ENCODE results near the gene FOXA2.

DNA sequence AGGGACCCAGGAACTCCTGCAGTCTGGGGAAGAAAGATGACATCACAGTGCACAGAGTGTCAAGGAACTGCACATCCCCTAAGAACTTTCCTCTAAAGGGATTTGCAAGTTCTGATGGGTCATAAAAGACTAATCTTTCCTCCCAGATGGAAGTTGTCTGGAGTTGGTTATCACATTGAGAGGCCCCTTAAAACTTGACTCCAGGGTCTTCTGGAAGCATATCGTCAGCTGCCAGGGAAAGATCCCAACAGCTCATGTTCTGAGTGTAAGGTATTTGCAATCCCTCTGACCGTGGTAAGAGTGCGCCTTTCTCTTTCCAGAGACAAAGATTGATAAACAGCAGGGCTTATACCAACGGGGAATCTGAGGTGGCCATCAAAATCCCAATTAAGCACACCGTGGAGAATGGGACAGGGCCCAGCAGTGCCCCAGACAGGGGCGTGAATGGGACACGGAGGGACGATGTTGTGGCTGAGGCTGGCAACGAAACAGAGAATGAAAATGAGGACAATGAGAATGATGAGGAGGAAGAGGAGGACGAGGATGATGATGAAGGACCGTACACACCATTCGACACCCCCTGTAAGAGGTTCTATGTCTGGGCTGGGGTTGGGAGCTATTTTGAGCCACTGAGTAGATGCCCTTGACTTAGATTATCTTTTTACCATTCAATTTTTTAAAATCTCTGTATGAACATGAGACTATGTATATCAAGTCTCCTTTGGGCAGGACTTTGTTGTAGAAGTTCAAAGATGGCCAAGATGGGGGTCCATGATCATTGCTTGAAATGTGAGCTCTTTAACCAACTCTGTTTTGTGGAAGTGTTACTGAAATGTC, 73.1 kb upstream of the RIN2 start:
- PRO-cap: no peak
- RAMPAGE, long total RNA, 3 experiments: no peak in any of the 3 experiments

DNA sequence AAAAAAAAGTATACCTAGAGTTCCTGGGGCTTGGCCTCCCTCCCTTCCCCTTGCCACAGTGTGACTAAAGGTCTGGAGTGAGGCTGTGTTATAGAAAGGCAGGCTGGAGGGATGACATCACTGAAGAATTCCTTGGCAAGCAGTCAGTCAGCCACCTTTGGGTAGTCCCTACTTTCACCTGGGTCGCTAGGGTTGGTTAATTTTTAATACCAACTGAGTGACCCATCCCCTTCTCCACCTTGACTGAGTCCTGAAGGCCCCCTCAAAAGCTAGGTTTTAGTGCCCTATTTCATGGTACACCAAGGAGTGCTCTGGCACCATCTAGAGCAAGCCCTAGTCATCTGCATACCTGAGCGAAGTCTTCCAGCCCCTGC, 44.4 kb downstream of the RIN2 start:
- PRO-cap: no peak
- RAMPAGE, long total RNA, 3 experiments: no peak in any of the 3 experiments

- PRO-cap: no peak
- RAMPAGE, long total RNA, 3 experiments: no peak in any of the 3 experiments
Measured at GRCh38 chr20:19887883-19888770, 129.0 kb upstream of the NAA20 start.

GRCh38 chr20:19964500-19964964, 52.6 kb upstream of the NAA20 start:
- PRO-cap: bidirectional peak, plus-strand start at chr20:19964779, minus-strand start at chr20:19964667
- RAMPAGE, long total RNA, 3 experiments: no peak in any of the 3 experiments

DNA sequence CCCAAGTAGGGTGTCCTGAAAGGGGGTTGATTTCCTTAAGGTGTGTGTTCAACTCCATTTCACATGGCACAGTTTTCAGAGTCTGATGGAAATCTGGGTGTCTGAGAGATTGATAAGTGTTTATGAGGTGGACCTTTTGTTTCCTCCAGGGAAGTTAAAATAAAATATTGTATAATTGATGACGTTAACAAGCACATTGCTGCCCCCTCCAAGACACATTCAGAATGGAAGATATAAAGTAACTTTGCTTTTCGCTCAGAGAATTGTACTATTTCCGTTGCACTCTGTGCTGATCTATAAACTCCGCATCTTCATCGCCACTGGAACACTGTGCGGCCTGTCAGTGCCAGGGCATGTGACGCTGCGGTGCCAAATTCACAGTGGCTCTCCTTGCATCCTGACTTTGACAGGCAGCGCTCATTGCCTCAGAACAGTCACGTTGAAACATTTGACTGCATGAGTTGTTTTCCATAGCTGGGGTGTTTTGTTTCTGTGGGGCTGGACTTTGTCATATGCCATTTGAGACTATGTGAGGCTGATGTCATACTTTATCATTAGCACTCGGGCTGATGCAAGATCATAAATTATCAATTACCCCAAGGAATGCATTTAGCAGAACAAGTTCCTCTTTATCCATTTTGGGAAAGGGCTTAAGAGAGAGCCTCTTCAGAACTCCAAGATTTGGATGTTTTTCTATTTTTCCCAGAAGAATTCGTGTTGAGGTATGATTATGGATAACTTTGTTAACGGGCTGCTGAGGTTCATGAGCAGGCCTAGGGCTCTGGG, 32.7 kb downstream of the CFAP61 start:
- PRO-cap: bidirectional peak, plus-strand start at position 636 of the sequence, minus-strand start at position 322 of the sequence
- RAMPAGE, long total RNA, 3 experiments: no peak in any of the 3 experiments

- PRO-cap: bidirectional peak, plus-strand start at chr20:20267982, minus-strand start at chr20:20267811
- RAMPAGE, long total RNA, 3 experiments: no peak in any of the 3 experiments
Measured at GRCh38 chr20:20267531-20268211, 100.2 kb upstream of the INSM1 start.

- PRO-cap: no peak
- RAMPAGE, long total RNA, 3 experiments: no peak in any of the 3 experiments
Measured at GRCh38 chr20:20303266-20304120, 64.4 kb upstream of the INSM1 start.

GRCh38 chr20:20410503-20411170, 42.7 kb downstream of the INSM1 start:
- PRO-cap: no peak
- RAMPAGE, long total RNA, 3 experiments: no peak in any of the 3 experiments

GRCh38 chr20:20488941-20489573, 121.2 kb downstream of the INSM1 start:
- PRO-cap: no peak
- RAMPAGE, long total RNA, 3 experiments: no peak in any of the 3 experiments

DNA sequence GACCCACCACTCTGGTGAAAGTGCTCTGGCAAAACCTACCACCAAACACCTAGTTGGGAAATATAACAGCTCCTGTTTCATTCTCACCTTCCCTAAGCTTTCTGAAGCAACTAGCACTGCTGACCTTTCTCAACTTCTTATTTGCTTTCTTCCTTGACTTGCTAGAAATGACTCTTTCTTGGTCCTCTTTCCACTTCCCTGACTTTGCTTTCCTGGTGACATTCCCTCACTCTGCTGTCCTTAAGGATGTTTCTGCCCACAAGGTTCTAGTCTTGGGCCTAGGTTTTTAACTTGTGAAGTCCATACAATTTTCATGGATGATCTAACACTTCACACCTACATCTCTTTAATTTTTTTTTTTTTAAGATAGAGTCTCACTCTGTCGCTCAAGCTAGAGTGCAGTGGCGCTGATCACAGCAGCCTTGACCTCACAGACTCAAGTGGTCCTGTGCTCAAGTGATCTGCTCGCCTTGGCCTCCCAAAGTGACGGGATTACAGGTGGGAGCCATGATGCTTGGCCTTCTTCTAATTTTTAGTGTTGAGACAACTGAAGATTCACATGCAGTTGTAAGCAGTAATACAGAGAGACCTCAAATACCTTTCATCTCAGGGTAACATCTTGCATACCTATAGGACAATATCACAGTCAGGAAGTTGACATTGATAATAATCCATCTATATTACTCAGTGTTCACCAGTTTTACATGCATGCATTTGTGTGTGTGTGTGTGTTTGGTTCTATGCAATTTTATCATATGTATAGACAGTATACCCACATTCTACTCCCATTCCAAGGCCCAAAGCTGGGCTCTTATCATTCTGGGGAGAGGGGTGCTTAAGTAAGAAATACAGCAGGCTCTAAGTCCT, 151.9 kb downstream of the INSM1 start:
- PRO-cap: no peak
- RAMPAGE, long total RNA, 3 experiments: no peak in any of the 3 experiments

GRCh38 chr20:20602878-20603373, 109.5 kb downstream of the RALGAPA2 start:
- PRO-cap: no peak
- RAMPAGE, long total RNA, 3 experiments: no peak in any of the 3 experiments

- PRO-cap: unidirectional peak, plus-strand start at chr20:20712068
- RAMPAGE, long total RNA, 3 experiments: no peak in any of the 3 experiments
Measured at GRCh38 chr20:20711884-20712339, 532 bp downstream of the RALGAPA2 start.

DNA sequence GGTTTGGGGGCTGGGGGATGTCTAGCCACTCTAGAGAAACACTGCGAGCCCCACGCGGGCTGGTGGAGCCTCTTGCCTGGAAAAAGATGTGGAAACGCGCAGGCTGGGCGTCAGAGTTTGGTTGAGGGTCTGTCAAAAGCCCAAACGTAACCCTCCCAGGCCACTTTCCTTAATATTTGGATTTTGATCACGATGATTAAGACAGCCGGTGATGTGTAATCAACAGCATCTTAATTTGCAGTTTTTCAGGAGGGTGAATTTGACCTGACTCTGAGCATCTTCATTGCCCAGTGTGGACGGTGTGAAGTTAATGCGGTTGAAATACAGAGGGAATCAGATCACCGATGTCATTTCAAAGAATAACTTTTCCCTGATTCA, 19.3 kb upstream of the KIZ start:
- PRO-cap: no peak
- RAMPAGE, long total RNA, 3 experiments: no peak in any of the 3 experiments

DNA sequence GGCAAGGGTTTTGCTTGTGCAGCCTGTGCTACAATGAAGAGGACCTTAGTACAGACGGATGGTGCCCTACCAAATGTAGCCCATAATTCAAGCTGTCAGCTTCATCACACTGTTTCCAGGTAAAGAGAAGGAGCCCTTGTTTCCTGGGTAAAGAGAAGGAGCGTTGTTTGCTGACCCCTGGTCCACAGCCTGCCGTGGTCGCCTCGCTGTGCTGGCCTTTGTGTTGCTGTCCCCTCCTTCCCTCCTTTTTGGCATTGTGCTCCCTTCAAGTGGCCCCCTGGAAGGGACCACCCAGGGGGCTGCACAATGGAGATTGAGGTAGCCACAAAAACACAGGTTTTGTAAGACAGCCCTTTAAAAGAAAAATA, 63.7 kb downstream of the KIZ start:
- PRO-cap: no peak
- RAMPAGE, long total RNA, 3 experiments: no peak in any of the 3 experiments

DNA sequence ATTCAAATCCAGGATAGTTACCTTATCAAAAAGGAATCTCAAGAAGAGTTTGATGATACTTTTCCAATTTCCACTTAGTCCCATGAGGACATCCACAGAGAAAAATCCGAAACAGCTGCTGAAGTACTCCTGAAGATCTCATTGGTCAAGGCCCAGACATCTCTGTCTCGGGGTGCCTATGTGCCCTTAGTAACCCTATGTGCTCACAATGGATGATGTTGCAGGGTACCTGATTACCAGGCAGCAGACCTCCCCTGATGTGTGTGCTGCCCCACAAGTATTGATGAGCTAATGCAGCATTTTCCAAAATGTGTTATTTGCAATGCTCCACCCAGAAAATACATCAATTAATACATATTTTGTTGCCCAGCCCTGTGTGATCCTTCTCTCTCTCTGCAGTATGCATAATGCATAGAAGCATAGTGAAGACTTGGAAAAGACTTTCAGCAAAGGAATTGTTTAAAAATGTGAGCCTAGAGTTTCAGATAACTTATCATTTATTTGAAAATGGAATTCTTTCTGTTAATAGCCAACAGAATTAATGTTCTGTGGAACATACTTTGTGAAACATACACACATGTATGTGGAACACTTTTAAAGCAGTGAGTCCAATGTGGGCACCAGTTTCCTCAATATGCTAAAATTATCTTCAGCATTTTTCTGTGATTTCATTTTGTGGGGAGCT, 84.9 kb upstream of the XRN2 start:
- PRO-cap: no peak
- RAMPAGE, long total RNA, 3 experiments: no peak in any of the 3 experiments

DNA sequence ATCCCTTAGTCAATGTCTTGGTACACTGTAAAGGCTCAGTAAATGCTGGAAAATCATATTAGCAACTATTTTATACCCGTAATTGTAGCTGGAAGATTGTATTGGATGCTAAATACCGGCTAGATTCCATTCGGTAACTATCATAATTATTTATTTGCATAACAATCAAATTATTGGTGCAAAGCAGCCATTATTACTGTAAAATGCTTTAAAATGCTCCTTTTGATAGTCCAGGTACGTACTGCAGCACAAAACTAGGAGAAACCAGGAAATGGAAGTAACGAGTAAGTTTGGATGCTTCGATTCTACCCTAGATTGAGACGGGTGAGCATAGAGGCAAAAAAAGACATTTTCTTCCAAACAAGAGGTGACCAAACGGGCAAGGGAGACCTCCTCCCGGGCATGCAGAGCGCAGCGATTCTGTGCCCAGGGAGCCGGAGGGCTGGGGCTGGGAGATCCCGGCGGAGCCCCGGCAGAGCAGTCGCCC, 486 bp upstream of the XRN2 start:
- PRO-cap: no peak
- RAMPAGE, long total RNA, 3 experiments: no peak in any of the 3 experiments

- PRO-cap: no peak
- RAMPAGE, long total RNA, 3 experiments: no peak in any of the 3 experiments
Measured at GRCh38 chr20:21608232-21608888, 94.5 kb upstream of the NKX2-2 start.

DNA sequence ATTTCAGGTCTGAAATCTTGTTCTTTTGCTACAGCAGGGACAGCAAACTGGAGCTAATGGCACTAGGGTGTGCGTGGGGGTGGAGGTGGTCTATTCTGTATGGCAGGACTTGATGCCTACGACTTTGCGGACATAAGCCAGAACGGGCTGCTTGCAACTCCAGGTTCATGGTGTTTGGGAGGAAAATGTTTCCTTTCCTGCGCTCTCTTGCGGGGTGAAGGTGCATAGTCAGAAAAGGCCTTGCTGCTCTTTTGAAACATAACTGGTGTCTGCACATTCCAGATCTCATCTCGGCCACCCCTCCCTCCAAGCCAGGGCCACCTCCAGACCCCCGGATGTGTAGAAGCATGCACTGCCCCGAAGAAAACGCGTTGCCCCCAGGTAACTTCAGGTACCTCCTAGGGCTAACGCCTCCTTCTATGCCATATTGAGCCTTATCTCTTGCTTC, 8.1 kb downstream of the FOXA2 start:
- PRO-cap: no peak
- RAMPAGE, long total RNA, 3 experiments: no peak in any of the 3 experiments

DNA sequence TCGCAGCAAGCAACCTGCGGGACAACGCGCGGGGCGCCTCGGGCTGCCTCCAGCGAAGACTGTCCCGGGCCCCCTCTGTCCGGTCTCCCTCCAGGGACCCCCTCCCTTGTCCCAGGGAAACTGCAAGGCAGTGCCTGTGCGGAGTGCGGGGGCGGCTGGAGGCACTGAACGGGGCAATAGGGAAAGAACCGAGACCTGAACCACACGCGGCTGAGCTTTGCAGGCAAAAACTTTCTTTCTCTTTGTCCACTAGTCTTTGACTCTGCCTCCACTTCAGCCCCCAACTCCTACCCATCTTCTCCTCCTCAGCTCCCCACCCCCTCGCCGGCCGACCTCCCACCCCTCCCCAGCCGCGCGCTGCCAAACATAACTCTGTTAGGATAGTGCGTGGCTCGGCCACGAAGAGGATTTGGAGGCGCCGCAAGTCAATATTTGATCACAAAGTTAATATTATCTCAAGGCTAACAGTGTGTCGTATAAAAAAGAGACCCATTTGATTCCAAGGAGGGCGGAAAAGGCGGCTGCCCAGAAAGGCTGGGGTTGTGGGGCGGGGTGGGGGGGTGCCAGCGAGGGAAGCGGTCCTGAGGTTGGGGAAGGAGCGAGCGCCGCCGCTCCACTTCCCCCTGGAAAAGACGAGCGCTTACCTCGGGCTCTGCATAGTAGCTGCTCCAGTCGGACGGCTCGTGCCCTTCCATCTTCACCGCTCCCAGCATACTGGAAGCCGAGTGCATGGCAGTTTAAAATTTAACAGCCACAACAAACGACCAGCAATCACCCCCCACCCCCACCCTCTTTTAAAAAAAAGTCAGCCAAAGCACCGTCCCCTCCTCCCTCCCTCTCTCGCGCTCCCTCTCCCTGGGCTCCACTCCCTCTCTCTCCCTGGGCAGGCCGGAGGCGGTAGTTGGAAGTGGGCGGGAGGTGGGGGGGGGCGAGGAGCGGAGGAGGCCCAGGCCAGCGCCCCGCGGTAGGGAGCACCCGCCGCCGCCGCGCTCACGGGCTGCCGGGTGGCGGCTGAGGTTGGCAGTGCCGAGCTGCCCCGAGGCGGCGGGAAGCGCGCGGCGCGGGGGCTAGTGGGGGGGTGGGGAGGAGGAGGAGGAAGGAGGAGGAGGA, at the start of gene FOXA2:
Gene FOXA2, minus strand, starts transcription at position 1,025 of the 1,110 bp plus-strand sequence.
- PRO-cap: no peak
- RAMPAGE, long total RNA, 3 experiments: no peak in any of the 3 experiments

- PRO-cap: no peak
- RAMPAGE, long total RNA, 3 experiments: no peak in any of the 3 experiments
Measured at GRCh38 chr20:22586961-22587653, 2.7 kb upstream of the FOXA2 start.

Data from subcutaneous adipose tissue (tissue), 3 donors.